ENCODE measurements around the genes CD48, ITLN2 and TSTD1.

DNA sequence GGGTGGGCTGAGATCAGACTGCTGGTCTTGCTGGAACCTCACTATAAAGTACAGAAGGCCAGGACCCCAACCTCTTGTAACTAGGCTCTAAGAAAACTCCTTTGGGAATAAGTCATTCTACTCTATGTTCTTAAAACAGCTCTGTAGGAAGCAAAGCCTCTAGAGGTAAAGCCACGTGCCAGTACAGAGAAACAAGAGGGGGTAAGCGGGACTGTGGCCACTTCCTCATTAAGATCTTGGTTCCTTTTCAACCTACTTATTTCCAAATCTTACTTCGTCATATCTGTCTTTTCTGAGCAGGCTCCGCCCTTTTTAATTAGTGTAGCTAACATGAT, 3.7 kb downstream of the NCSTN start:
- PRO-cap, result unidirectional peak, minus-strand start at position 230 of the sequence

DNA sequence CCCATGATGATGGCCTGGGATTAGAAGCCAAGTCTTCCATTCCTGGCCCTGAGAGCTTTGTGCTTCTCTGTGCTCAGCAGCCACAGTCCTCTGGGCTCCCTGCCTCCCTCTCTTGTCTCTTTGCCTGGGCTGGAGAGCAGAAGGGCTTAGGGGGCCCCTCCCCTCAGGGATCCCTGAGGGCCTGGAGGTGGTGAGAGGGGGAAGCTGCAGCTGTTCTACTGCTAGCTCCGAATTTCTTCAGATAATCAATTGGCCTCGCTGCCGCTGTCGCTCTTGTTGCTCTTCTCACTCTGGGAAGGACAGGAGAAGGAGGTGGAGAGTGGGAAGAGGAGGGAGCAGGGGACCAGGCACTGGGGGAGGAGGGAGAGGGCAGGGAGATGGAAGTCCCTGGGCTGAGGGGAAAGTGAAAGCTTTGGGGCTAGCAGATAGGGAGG, 7.8 kb downstream of the NHLH1 start:
- PRO-cap, result no peak

- PRO-cap, result no peak
These were observed 1.3 kb upstream of the CD84 start for GRCh38 chr1:160580577-160581093.

- PRO-cap, result unidirectional peak, plus-strand start at chr1:160665016
These were observed 17.7 kb upstream of the SLAMF1 start for GRCh38 chr1:160664364-160665071.

DNA sequence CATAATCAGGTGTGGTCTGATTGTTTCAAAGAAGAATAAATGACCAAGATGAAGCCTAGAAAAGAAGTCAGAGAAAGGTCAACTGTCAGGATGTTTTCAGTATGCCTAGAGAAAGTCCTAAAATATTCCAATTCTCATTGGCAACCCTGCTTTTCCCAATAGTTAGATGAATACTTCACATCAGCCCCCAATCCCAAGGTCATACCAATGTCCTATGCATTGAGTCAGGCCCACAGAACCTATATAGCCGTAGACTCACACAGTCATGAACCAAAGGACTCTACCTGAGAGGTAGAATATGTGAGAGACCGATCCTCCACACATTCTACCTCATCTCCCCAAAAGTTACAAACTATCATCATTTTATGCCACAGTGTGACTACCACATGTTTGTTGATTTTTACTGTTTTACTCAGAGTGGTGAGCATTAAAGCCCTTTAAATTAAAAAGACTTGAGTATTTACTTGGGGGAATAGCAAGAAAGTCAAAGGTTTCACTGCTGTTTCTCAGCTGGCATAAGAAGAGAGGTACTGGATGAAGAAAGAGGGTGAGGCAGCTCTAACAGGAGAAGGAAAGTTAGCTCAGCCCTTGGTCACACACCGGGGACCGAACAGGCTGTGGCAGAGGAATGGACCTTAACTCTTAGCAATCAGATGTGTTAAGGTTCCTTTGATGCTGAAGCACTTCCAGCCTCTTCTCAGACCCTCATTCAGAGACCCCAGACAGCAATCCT, 997 bp downstream of the CD48 start:
- PRO-cap, result no peak

DNA sequence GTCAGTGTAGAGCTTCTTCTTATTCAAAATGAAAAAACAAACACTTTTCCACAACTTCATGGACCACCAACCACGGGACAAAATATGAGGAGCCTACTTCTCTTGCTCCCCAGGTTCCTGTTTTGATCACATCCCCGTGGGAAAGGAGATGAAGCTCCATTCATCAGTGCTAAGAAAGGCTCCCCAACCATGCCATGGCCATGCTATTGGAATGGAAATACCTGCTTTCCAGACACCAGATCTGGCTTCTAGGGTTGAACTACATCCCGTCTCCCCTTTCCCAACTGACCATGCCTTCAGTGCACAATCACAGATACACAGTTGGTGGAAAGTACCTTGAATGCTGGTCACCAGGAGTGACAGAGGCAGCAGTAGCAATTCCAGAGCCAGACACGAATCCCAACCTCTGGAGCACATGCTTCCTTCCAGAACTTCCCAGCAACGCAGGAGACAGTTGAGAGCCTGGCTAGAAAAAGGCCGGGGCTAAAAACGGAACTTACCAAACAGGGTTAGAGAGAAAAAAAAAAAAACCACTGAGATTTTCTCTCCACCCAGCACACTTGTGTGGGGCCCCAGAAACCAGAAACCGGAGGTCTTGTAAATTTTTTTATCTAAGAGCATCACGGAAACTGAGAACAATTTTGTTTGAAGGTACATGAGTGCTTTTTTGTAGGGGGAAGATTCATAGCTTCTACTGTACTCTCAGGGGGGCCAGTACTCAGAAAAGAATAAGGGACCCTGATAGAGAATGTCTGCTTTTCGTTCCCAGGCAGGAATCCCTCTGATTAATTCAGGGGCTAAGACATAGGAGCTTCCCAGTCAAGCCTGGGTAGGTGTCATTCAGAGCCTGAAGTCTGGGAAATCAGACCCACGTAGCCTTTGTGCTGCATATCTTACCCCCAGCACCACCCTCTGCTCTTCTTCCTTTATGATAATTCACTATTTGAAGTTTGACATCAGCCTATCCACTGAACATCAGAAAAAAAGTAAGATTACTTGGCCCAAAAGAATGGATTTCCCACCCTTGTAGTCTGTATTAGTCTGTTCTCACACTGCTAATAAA, at the start of gene CD48:
CD48 (minus strand) TSS at position 476 of the 1,063 bp plus-strand sequence.
- PRO-cap, result bidirectional peak, plus-strand start at position 575 of the sequence, minus-strand start at position 476 of the sequence

DNA sequence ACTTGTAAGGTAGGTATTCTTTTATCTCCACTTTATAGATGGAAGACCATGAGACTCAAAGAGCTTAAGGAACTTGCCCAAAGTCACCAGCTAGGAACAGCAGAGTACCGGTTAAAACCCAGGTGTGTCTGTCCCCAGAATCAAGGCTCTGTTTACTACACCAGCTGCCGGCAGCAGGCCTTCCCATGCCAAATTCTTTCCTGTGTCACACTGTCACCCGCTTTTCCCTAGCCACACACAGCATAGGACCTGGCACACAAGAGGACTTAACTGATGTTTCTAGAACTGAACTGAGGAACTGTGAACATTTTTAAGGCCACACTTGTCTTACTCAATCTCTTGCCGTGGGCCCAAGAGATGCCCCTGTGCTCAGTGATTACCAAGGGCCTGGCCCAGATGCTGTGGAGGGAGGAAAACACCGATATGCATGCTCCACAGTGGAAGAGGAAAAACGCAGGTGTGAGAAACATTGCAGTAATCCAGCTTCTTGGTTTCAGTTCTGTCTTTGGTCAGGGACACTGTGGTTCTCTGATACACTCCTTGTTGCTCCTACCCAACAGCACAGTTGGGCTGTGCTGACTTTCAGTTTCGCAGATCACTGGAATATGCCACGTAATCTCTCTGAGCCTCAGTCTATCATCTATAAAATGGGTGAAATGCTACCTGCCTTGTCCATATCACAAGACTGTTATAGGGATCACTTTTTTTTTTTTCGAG, 13.9 kb upstream of the LY9 start:
- PRO-cap, result bidirectional peak, plus-strand start at position 496 of the sequence, minus-strand start at position 453 of the sequence

- PRO-cap, result no peak
These were observed at the start of gene ITLN2 for GRCh38 chr1:160954577-160955253. Gene ITLN2 (minus strand): TSS chr1:160954809.

GRCh38 chr1:161013045-161014264, 7.5 kb downstream of the F11R start:
- PRO-cap, result bidirectional peak, plus-strand start at chr1:161014029, minus-strand start at chr1:161013806

DNA sequence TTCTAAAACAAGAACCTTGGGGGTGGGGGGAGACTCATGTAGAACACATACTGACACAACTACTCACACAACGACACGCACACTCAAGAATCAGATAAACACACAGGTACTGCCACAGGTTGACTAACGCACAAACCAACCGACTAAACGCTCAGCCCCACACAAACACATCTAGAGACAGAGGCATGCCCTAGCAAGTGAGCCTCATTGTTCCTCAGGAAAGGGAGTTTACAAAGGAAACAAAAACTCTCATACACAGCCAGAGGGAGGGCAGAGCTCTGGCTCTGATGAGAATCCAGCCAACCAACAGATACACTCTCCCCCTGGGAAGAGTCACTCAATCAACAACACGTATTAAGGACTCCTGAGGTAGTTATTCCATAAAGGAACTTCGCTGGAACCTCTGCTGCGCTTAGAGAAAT, 951 bp downstream of the F11R start:
- PRO-cap, result bidirectional peak, plus-strand start at position 383 of the sequence, minus-strand start at position 173 of the sequence

DNA sequence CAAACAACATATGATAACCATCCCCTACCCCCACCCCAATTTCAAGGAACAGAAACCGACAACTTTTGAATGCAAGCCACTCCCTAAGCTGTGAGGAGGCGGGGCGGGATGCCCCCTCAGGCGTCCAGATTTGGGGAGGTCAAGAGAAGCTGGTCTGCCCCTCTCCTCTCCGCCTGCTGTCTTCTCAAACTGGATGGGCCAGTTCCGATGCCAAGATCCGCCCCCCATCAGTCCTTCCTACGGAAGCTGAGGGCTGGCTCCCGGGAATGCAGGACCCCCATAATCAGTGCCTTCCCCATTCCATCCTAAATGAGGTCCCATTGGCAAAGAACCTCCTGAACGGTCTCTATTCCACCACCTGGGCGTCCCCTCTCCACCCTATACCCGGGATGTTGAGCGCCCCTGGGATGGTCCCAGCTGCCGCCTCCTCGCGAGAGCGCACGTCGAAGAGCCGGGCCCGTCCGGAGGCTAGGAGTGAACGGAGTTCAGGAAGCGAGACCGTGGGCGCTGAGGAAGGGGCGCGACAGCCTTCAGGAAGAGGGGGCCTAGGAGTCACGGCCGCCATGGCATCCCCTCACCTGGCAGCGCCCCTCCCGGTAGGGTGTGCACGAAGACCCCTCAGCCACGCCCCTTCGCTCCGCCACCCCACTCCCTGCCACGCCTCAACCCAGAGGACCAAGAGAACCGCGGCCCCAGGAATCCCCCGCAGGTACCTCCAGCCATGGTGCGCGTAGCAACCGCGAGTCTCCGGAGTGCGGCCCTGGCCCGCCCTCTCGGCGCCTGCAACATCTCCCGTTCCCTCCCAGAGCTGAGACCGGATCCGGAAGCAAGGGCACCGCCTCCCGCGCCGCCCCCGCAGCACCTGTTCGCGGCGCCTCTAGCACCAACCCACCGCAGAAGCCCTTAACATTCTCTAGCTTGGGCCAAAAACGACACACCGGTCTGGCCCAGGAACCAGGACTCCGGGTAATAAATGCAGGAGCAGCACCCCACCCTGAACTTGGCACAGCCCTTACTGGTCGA, at the start of gene TSTD1:
TSTD1 (minus strand) TSS at position 798 of the 1,023 bp plus-strand sequence.
- PRO-cap, result bidirectional peak, plus-strand start at position 906 of the sequence, minus-strand start at position 754 of the sequence

- PRO-cap, result no peak
These were observed 628 bp upstream of the DEDD start for GRCh38 chr1:161133190-161133400.

- PRO-cap, result no peak
These were observed 1.2 kb upstream of the PPOX start for GRCh38 chr1:161164827-161165543.

DNA sequence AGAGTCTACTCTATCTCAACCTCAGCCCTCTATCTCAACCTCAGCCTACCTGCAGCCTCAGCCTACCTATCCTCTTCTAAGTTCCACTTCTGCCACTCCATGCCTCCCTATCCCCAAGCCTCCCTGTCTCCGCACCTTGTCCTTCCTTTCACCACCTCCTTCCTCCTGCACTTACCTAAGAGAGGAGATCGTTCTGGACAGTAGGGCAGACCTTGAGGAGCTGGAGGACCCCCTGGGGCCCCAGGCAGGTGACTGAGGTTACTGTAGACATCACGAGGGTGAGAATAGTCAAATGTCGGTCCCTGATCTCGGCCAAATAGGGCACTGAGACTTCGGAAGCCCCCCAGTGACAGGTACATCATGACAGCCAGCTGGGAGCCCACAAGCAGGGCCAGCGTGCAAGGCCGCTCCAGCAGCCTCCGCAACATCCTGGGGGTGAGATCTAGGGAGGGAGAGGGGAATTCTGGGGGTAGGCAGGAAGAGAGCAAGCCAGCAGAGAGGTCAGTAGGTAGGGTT, 1.6 kb downstream of the B4GALT3 start:
- PRO-cap, result no peak

DNA sequence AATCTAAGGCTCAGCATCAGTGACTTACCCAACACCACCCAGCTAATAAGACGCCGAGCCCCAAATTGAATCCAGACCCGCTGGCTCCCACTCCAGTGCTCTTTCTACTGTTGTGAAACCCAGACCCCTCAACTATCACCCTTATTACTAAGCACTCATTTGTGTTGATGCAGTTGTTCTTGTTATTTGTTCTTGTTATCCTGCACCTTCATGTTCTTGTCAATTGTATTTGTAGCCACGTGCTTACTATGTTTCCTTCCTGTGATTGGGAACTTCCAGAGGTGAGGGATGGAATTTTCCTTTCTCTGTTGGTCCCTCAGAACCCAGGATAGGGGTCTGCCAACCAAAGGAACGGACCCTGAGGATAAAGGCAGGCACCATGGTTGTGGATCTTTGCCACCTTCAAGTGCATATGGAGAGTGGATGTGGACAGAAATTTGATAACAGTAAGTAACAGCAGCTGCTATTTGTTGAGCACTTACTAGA, 9.6 kb downstream of the ADAMTS4 start:
- PRO-cap, result no peak

GRCh38 chr1:161233320-161233693, 4.7 kb downstream of the NR1I3 start:
- PRO-cap, result no peak

GRCh38 chr1:161261023-161261272, 2.4 kb downstream of the PCP4L1 start:
- PRO-cap, result no peak

- PRO-cap, result no peak
These were observed 635 bp upstream of the SDHC start for GRCh38 chr1:161313433-161314058.

- PRO-cap, result no peak
These were observed 1.7 kb downstream of the SDHC start for GRCh38 chr1:161315588-161316600.

DNA sequence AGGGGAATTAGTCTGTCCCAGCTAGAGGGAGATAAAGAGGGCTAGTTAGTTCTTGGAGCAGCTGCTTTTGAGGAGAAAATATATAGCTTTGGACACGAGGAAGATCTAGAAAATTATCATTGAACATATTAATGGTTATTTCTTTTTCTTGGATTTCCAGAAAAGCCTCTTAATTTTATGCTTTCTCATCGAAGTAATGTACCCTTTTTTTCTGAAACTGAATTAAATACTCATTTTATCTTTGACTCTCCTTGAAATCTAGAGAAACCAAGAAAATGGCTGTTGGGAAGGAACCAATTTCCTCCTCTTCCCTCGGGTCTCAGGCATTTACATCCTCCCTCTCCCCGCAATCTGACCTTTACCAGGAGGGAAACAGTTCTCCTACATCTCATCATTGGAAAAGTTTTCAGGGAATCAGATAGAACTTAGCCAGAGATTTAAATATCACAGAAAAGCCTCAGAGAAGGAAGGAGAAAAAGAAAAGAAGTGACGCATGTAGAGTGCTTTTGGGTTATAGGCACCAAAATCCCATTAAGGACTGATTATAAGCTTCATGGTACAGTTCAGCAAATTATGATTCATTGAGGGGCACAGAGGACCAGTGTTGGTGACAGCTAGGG, 4.6 kb downstream of the CFAP126 start:
- PRO-cap, result no peak

All from colic lymph node (tissue), 1 donor.